Pericardium fibroblast (primary cell): ENCODE results near the gene ZNF362.

DNA sequence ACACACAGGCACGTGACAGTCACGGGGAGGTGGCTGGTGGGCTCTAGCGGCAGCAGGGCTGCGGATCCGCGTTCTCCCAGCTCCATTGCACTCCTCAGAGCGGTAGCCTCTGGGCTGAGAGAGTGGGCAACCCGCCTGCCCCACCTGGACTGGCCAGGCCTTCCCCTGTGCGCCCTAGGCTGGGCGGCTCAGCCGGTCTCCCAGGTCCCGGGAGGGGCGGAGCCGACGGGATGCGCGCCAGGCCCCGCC is 12.0 kb downstream of the KIAA1522 start:
- RAMPAGE, long total RNA, result no peak

GRCh38 chr1:32768379-32768809 is 26.8 kb downstream of the KIAA1522 start:
- RAMPAGE, long total RNA, result no peak

- RAMPAGE, long total RNA, result no peak
Measured at GRCh38 chr1:32769312-32769831, 27.7 kb downstream of the KIAA1522 start.

DNA sequence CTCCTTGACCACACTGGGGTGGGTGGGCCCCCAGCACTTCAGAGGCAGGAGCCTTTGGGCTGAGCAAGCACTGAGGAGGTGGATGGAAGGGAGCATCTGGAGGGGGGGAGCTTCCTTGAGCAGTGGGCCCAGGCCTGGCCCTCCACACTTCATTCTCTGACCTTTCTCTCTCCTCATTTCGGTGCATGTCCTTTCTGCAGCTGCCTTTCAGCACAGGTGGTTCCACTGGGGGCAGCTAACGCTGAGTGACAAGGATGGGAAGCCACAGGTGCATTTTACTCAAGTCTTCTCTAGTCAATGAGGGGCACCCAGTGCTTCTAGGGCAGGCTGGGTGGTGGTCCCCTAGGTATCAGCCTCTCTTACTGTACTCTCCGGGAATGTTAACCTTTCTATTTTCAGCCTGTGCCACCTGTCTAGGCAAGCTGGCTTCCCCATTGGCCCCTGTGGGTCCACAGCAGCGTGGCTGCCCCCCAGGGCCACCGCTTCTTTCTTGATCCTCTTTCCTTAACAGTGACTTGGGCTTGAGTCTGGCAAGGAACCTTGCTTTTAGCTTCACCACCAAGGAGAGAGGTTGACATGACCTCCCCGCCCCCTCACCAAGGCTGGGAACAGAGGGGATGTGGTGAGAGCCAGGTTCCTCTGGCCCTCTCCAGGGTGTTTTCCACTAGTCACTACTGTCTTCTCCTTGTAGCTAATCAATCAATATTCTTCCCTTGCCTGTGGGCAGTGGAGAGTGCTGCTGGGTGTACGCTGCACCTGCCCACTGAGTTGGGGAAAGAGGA is 32.3 kb downstream of the KIAA1522 start:
- RAMPAGE, long total RNA, result no peak

DNA sequence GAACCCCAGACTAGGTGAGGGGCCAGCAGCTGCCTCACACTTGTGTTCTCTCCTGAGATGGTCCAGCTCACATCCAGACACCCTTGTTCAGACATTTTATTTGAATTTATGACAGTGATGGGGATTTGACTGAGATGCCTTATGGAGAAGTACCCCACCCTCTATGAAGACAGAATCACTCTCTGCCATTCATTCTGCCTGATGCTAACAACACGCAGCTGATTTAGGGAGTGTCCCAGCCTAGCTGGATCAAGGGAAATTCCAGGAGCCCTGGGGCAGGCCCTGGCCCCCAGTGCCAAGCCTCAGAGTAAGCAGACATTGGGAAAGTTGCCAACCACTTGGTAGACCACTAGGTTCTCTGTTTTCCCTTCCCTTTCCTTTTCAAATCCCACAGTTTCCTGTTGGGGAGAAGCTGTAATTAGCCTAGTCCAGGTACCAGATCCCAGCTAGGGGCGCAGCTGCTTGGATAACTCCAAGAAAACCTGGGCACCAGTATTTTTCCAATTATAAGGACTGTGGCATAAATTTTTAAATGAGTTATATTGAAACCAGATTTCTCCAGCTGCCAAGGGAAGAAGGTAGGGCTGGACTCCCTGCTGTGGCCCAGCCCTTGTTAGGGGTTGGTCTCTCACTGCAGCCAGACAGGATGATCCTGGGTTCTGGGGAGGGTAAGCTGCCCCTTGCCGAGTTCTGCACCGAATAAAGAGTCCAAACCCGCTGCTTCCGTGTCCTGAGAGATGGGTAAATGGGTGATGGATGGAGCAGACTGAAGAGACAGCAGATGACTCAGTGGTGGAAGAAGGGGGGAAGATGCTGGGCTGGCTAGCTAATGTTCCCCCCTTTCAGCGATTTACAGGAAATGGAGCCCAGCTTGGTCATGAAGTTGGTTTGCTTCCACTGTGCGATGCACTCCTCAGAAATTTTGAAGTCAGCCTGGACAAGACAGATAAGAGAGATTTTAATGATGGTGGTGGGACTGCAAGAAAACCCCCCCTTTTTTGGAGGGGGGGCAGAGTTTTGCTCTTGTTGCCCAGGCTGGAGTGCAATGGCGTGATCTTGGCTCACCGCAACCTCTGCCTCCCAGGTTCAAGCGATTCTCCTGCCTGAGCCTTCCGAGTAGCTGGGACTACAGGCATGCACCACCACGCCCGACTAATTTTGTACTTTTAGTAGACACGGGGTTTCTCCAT is 33.9 kb downstream of the KIAA1522 start:
- RAMPAGE, long total RNA, result no peak

- RAMPAGE, long total RNA, result no peak
Measured at GRCh38 chr1:32892807-32893973, 6.9 kb downstream of the HPCA start.

GRCh38 chr1:32899927-32900387 is 1.2 kb downstream of the TMEM54 start:
- RAMPAGE, long total RNA, result no peak

- RAMPAGE, long total RNA, result no peak
Measured at GRCh38 chr1:32984339-32985090, 19.9 kb upstream of the RNF19B start.

DNA sequence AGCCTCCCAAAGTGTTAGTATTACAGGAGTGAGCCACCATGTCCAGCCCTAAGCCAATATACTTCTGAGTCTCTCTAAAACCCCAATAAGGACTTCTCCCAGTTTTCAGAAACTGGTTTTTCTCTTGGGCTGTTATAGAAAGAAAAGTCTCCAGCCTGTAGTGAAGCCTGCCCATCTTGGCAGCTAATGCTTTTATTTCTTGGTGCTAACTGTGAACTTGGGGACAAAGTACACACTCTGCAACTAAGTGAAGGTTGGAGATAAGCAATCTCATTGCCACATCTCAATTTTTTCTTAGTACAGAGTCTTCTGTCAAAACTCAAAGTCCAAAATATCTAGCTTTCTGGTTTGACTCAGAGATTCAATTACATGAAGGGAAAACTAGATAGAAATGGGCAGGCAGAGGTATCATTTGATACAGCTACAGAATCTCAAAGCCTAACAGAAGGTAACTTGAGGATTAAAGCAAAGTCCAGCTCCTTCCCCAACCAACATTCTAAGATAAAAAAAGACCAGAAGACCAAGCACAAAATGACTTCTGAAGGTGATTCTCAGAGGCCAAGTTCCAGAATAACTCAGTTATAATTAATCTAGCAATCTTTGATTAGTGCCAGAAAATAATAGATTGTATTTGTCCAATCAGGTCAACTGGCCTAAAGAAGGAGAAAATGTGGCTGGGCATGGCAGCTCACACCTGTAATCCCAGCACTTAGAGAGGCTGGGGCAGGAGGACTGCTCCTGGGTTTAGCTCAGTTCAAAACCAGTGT is 13.9 kb downstream of the AK2 start:
- RAMPAGE, long total RNA, result no peak

- RAMPAGE, long total RNA, result no peak
Measured at GRCh38 chr1:33050153-33050799, 13.6 kb upstream of the AK2 start.

GRCh38 chr1:33146483-33147234 is 35.2 kb downstream of the TRIM62 start:
- RAMPAGE, long total RNA, result no peak

- RAMPAGE, long total RNA, result no peak
Measured at GRCh38 chr1:33180427-33181176, 1.2 kb downstream of the TRIM62 start.

DNA sequence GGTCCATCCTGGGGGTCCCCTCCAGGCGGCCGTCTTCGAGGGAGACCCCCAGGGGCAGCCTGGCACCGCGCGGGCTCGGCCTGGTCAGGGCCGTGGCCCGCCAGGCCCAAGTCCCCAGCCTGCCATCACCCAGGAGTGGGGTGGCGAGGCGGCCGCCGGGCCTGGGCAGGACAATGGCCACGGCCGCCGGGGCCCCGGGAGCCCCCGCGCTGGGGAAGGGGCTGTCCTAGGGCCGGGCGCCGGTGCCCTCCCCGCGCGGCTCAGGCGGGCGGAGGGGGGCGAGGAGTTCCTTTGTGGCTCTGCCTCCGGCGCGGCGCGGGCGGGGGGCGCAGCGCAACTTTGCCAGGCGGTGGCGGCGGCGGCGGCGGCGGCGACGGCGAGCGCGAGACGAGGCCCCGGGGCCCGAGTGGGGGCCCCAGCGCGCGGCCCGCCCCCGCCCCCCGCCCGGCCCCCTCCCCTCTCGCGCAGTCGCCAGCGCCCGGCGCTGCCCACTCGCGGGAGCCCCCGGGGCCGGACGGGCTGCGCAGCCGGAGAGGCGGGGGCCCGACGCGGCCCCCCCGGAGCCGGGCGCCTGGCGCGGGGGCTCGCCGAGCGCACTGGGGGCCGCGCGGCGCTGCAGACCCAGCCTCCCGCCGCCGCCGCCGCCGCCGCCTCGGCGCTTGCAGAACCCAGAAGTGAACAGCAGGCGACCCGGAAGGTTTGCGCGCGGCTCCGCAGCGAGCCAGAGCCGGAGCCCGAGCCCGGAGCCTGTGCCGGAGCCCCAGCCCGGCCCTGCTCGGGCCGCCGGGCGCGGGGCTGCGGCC is at the start of gene ZNF362:
Gene ZNF362 (plus strand): TSS at position 671 of the 803 bp plus-strand sequence.
- RAMPAGE, long total RNA, result no peak

GRCh38 chr1:33256625-33257864 is 753 bp downstream of the ZNF362 start:
- RAMPAGE, long total RNA, result no peak

GRCh38 chr1:33307028-33307600 is 13.8 kb downstream of the A3GALT2 start:
- RAMPAGE, long total RNA, result no peak

DNA sequence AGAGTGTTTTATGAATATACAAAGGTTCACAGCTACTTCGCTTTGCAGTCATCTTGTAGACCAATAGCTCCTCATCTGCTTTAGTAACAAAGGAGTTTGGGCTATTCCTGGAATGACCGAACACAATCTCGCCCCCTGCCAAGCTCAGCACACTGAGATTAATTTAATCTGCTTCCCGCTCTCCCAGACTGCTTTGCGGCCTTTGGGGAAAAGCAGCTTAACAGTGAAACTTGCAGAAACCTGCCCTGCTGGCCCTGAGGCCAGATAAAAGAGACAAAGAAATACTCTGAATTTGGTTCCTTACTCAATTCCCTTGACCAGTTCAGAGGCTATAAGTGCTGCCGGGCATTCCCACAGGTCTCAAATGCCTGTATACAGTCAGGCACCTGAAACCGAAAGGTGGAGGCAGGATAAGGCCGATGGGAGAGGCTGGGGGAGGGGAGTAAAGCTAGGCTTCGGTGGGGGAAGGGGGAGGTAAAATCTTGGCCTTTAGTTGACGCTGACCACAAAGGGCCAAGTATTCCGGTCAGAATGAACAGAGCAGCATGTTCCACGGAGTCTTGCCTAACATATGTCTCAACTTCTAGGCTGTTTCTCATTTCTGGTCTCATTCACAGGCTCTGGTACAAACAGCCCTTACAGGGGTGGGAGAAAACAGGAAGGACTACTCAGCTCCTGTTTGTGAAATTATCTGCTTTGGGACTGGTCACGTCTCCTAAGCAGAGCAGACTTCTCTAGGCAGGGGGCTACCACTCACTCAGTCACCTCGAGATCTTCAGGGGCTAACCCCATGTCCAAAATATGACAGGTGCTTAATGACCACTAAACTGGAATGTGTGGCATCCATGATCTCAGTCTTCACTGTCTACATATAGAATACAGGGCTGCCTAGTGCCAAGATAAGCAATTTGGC is 17.8 kb upstream of the A3GALT2 start:
- RAMPAGE, long total RNA, result no peak

DNA sequence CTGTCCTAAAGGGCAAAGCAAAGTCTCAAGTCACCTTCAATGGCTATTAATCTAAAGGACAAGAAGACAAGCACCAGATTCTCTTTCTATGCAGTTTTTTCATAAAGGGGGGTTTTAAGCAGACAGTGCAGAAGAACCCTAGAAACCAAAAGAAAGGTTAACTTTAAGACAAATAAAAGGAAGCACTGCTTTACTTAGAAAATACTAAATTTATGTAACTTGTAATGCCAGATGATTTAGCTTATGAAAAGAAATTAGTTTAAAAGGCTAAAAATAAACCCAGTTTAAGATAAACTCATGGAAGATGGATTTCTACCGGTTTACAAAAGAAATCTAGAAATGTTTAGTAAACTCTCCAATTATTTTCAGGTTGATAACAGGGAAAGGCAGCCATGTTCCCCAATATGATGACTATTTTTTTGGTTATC is 23.0 kb upstream of the A3GALT2 start:
- RAMPAGE, long total RNA, result no peak

GRCh38 chr1:33345127-33345969 is 24.4 kb upstream of the A3GALT2 start:
- RAMPAGE, long total RNA, result no peak

GRCh38 chr1:33347418-33347605 is 26.4 kb upstream of the A3GALT2 start:
- RAMPAGE, long total RNA, result no peak

DNA sequence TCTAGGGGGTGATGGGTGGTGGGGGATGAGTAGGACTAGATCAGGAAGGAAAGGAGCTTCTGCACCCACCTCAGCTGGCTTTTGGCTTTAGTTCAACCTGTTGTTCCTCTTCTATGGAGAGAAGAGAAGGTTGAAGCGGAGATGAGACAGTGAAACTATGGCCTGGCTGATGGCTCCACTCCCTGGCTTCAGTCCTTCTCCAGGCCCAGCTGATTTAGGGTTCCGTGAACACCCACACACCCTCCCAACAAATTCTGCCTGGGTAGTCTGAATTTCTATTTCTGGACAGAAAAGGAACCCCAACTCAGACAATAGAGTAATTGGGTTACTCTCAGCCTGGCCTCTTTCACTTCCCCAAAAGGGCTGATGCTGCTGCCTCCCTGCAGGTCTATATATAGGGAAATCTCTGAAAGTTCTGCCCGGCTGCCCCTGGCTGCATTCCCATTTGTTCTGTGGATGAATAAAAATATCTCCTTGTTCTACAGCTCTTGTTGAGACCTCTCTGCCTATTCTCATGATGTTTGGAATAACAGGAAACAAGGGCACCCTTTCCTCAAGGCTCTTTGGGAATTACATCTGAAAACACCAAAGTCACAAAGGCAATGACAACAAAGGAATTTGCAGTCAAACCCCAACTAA is 11.5 kb upstream of the ZSCAN20 start:
- RAMPAGE, long total RNA, result no peak